NB4 (cell line): ENCODE measurements around a stretch of chr13.

DNA sequence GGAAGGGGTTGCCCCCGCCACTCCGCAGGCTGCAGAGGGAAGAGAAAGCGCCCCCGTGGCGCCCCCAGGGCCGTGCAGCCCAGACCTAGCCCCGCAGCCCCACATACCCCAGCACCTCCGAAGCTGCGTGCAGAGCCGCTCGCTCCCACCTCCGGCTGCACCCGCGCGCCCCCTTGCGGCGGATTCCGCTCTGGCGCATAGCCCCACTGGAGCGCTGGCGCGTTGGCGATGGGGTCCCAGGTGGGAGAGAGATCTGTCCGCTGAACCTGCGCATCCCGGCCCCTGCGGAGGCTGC, 11.8 kb upstream of the CLN5 start:
- RRBS: no CpG with 5 or more reads among the region's 27 CpGs

GRCh38 chr13:77047915-77048465, 21.0 kb upstream of the FBXL3 start:
- RRBS: no CpG with 5 or more reads among the region's 3 CpGs

- RRBS: no CpG with 5 or more reads among the region's 2 CpGs
These were observed 65.7 kb downstream of the MYCBP2 start for GRCh38 chr13:77261114-77261648.

DNA sequence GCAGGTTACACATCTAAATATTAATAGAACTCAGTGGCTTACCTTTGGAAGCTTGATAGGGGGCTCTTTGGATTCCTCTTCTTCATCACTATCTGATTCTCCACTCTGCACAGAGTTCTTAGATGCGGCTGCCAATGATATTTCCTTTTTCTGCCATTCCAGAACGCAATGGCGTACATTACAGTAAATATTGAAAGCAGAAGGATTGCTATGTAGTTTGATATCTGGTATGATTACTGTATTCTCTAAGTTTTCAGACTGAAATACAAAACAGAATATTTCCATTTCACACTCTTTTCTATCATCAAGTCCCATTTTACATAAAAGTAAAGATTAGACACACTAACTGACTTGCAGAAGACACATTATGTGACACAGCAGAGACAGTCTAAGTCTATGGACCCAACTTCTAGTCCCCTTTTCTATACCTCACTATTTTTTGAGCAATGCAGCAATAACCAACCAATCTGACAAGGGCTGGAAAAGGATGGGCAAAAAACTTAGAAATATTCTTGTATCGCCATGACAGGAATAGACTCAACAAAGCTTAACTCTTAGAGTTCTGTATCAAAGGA, 38.7 kb downstream of the MYCBP2 start:
- RRBS: no CpG with 5 or more reads among the region's 4 CpGs

DNA sequence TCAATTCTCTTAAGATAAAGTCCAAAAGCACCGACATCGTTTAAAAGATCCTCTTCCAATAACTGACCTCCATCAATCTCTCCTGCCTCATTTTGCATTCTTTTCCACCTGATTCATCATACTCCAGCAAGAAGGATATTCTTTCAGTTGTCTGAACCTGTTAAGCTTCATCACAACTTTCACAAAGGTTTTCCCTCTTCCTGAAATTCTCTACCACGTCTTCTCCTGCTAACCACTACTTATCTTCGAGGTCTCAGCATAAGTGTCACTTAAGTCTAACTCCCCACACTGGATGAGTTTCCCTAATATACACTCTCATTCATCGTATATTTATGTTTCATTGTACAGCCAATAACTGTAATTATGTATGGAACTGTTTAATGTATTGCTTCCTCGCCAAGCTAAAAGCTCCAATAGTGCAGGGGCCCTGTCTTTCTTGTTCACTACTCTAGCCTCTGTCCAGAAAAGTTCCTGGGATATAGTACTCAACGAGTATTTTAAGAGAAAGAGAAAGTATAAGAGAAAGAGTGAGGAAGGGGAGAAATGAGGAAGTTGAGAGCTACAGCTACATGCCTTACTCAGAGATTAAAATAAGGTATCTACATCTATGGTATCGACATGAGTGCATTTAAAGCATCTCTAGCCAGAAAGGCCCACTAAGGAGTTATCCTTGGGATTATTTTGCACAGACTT, 28.7 kb downstream of the MYCBP2 start:
- RRBS: no CpG with 5 or more reads among the region's 8 CpGs

GRCh38 chr13:77300178-77300623, 26.7 kb downstream of the MYCBP2 start:
- RRBS: no CpG with 5 or more reads among the region's 3 CpGs

GRCh38 chr13:77323716-77324763, 2.9 kb downstream of the MYCBP2 start:
- RRBS: no CpG with 5 or more reads among the region's 7 CpGs

- RRBS: no CpG with 5 or more reads among the region's 5 CpGs
These were observed 1.7 kb downstream of the MYCBP2 start for GRCh38 chr13:77325140-77325677.

- RRBS: no CpG with 5 or more reads among the region's 10 CpGs
These were observed 295 bp upstream of the MYCBP2 start for GRCh38 chr13:77327207-77327570.

GRCh38 chr13:78657994-78658969, 673 bp downstream of the OBI1 start:
- RRBS: under 1% methylated on average over 8 of the region's 39 CpGs

DNA sequence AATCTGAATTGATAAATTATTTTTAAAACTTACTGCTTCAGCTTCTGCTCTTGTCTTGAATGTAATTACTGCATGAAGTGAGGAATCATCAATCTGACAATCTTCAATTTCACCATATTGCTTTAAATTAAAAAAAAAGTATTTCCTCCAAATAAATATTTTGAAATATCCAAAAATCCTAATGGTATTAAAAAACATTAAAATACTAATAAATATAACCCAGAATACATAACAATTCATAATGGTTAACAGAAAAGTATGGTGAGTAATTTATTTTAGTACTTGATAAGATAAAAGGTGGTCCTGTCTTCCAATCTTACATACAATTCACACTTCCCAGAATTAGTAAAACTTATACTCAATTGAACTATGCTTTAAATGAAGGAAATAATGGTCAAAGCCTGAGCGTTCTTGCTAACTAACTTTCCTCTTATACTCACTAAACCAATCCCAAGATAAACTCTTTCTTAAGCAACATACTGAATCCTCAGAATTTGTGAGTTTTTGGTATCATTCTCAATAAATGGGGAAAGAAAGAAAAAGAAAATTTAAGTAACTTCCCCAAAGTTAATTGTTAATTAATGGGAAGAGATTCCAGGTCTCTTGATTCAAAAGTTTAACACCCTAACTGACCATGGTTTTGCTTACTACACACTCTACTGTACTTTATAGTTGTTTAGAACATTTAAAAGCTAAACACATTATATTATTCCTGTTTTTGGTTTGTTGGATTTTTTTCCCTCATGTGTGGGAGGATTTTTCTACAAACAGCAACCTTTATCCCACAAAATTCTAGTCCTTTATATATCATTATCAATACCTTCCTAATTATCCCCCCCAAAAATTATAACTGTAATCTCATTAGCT, 71.5 kb downstream of the RBM26 start:
- RRBS: no CpG with 5 or more reads among the region's 1 CpG

DNA sequence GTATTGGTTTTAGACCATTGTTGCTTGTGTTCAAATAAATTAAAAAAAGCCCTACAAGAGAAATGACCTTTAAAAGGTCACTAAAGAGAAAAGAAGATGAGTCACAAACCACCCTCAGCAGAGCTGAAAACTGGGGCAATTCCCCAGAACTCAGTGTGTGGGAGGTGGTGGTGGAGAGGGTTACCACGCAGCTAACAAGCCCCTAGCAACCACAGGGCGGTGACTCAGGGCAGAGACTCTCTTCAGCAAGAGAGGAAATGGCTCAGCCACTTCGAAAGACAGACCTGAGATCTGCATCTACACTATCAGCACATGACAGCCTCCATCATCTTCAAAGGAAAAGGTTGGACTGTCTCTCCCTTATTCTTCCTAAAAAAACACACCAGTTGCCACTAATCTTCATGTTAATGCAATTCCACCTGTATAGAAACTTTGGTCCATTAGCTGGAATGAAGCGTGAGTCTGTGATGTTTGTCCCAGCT, 29.4 kb upstream of the NDFIP2 start:
- RRBS: no CpG with 5 or more reads among the region's 4 CpGs

- RRBS: no CpG with 5 or more reads among the region's 2 CpGs
These were observed 183.0 kb downstream of the NDFIP2 start for GRCh38 chr13:79663937-79664329.

- RRBS: no CpG with 5 or more reads among the region's 7 CpGs
These were observed 292.1 kb downstream of the SPRY2 start for GRCh38 chr13:80048725-80049328.

DNA sequence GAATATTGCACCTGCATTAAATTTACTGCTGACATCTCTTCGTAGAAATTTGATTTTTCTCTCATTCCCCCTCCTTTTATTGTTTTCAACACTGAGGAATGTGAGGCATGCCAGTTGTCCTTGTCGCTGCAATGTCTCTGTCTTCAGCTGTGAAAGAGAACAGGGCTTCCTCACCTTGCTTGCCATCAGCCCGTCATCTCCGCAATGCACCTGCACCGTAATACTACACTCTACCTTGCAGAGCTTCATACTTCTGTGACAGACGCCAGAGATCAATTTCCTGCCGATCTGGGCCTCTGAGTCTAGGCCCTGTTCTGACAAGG, 270.7 kb downstream of the SPRY2 start:
- RRBS: no CpG with 5 or more reads among the region's 7 CpGs

- RRBS: no CpG with 5 or more reads among the region's 4 CpGs
These were observed 59.3 kb upstream of the SPRY2 start for GRCh38 chr13:80400135-80400640.

DNA sequence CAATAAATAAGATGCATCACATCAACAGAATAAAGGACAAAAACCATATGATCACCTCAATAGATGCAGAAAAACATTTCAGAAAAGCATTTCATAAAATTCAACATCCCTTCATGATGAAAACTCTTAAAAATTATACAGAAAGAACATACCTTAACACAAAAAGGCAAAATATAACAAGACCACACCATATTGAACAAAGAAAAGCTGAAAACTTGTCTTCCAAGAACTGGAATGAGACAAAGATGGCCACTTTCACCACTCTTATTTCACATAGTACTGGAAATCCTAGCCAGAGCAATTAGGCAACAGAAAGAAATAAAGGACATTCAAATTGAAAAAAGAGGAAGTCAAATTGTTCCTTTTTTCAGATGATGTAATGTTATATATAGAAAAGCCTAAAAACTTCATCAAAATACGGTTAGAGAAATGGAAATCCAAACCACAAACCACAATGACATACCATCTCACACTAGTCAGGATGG, 113.1 kb upstream of the SPRY2 start:
- RRBS: no CpG with 5 or more reads among the region's 1 CpG

GRCh38 chr13:80458516-80459047, 117.7 kb upstream of the SPRY2 start:
- RRBS: no CpG with 5 or more reads among the region's 2 CpGs

GRCh38 chr13:80824241-80824777, 483.4 kb upstream of the SPRY2 start:
- RRBS: no CpG with 5 or more reads among the region's 1 CpG

GRCh38 chr13:85509364-85509871, 289.8 kb downstream of the SLITRK6 start:
- RRBS: no CpG with 5 or more reads among the region's 4 CpGs